Mesenchymal stem cell of Wharton's jelly (primary cell): ENCODE measurements around the genes CD53 and CEPT1.

DNA sequence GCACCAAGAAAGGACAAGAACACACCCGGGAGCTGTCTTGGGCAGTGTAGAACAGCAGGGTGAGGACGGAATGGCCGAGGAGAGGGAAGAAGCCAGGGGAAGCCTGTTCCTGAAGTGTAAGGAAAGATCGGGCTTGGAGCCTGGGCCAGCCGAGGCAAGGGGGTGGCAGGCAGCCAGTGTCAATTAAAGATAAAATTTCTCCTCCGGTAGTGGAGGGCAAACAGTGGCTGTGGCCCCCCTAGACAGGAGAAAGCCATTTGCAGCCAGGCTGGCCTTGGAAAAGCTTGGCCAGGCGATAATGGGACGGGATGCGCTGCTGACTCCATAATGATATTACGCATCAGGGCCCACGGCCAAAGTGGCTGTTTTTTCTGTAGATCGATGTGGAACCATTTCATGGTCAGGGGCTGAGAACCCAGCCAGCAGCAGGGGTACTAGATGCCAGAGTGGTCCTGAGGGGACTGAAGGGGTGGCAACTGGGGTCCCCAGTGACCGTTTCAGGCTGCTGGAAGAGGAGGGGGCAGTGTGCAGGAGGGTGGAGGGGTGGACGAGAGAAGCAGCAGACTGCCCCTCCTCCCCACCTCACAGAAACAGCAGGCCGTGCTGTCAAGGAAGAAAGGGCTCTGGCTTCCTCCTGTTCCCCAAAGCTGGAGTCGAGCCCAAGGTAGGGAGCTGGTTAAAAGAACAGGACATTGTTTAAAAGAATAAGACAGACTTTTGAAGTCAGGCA, 25.1 kb downstream of the KCNC4 start:
- CAGE, long polyA plus RNA, result no peak

DNA sequence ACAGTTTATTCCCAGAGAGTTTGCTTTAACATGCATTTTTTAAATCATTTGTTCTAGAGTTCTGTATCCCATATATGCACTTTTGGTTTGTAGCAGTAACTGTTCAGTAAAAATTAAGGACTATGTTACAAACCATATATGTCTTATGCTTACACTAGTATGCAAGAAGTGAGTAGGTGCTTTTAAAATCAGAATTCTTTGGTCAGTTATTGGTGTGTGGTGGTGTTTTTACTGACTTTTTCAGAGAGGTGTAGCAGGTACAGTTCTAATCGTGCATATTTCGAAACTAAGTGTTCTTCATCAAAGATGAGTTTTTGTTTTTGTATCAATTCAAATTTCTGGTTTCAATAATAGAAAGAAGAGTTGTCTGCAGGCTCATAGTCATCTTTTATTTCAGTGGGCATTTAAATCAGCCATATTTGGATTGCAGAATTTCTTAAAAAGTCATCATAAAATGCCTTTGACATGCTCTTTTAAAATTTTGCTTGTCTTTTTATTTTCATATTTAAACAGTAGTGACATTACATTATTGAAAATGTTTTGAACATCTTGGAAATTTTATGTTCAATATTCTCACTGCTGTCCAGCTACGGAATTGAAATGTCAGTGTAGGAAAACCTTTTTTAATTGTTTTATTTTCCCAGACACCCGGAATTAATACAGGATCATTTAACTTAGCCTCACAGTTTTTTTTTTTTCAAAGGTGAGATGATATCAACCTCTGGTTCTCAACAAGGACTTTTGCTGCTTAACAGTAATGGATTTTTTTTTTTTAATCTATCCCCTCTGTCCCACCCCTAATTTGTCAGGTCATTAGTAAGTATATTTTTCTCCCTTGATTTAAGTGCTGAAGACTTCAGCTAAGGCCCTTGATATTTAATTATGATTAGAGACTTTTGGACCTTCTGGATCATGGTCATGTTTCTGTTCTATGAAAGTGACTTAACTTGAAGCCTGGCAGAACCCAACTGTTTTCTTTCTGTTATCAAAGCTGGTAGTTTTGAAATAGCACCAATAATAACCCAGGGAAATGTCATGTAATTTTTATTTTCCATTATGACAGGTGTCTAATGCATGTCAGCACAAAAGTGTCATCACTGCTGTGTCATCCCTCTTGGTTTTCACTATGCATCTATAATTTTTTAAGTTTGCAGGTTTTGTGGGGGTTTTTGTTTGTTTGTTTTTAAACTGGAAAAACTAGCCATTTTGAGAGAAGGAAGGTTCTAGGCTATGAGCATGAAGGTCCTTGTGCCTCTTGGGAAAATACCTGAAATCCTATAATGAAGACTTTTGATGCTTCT, 4.1 kb downstream of the RBM15 start:
- CAGE, long polyA plus RNA, result no peak

DNA sequence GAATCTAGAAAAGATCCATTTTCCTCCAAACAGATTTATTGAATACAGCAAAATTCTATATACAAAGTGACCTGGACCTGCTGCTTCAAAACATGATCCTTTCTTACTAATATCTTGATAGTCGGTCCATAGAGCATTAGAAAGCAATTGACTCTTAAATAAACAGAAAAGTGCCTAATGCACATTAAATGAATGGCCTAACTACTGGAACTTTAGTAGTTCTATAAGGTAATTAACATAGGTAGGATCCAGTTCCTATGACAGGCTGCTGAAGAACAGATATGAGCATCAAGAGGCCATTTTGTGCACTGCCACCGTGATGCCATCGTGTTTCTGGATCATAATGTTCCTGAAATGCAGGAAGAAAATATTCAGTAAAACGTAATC, 6.3 kb downstream of the LAMTOR5 start:
- CAGE, long polyA plus RNA, result no peak

DNA sequence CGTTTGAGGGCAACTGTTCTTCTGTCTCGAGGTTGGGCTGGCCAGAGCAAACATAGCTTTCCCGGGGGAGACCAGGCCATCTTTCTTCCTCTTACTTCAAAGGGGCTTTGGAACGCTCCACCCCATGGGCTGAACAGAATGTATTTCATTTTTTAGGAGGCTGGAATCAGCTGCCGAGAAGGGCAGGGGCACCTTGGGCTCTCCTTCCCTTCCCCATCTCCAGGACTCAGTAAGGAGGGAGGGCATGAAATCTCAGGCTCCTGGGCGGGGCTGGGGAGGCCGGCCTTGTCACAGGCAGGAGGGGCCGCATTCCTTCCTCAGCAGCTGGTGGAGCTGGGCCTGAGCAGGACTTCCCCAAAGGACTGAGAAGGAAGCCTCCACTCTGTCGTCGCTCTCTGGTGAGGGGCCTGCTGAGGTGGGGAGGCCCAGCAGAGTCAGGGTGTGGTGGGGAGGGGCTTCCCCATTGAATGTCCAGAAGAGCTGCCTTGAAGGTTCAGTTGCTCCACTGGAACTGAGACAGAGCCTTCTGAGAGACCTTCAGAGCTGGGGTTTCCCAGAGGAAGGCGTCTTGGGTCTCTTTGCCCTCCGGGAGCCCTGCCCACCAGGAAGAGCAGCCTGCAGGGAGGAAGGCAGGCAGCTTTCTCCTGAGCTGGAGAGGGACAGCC, 11.0 kb downstream of the KCNA10 start:
- CAGE, long polyA plus RNA, result no peak

DNA sequence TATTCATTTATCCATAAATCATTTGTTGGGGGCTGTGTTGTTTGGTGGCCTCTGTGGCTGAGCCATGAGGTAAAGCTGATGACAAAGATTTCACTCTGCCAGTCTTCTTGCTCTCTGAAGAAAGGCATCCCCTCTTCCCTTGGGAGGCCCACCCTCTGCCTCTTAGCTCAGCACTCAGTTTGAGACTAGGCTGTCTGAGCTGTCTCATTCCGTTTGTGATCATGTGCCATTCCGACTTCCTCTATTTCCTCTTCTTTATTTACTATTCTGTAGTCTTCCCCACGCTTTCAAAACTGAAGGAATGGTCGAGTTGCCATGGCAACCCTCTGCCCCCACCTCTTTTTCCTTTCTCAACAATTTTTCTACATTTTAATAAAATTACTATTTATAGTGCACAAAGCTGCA, 30.9 kb downstream of the KCNA3 start:
- CAGE, long polyA plus RNA, result no peak

- CAGE, long polyA plus RNA, result no peak
Measured at GRCh38 chr1:110668424-110669007, 6.2 kb downstream of the KCNA3 start.

DNA sequence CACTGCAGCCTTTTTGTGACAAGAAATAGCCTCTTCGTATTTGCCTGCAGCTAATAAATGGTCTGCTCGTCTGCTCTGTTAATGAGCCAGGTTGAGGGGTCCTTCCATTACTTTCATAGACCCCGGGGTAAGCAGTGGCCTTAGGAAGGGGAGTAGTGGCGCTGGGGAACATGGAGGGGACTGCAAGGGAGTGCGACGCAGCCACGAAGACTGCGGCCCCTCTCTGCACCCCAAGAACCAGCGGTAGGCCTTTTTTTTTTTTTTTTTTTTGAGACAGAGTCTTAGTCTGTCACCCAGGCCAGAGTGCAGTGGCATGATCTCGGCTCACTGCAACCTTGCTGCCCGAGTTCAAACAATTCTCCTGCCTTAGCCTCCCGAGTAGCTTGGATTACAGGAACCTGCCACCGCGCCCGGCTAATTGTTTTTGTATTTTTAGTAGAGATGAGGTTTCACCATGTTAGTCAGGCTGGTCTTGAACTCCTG, 24.1 kb upstream of the CD53 start:
- CAGE, long polyA plus RNA, result no peak

- CAGE, long polyA plus RNA, result no peak
Measured at GRCh38 chr1:110872235-110873358, at the start of gene CD53. TSS of gene CD53 (plus strand) at chr1:110873148.

GRCh38 chr1:110899380-110899813, 26.4 kb downstream of the CD53 start:
- CAGE, long polyA plus RNA, result no peak

GRCh38 chr1:110905798-110906016, 32.8 kb downstream of the CD53 start:
- CAGE, long polyA plus RNA, result no peak

GRCh38 chr1:111132206-111132796, 7.6 kb downstream of the DRAM2 start:
- CAGE, long polyA plus RNA, result no peak

GRCh38 chr1:111139951-111140939, at the start of gene CEPT1:
TSS of gene CEPT1 (plus strand) at chr1:111140223.
- CAGE, long polyA plus RNA, result start-site peak on the minus strand at chr1:111140058-111140142, 411 and 609 reads in 2 replicates

DNA sequence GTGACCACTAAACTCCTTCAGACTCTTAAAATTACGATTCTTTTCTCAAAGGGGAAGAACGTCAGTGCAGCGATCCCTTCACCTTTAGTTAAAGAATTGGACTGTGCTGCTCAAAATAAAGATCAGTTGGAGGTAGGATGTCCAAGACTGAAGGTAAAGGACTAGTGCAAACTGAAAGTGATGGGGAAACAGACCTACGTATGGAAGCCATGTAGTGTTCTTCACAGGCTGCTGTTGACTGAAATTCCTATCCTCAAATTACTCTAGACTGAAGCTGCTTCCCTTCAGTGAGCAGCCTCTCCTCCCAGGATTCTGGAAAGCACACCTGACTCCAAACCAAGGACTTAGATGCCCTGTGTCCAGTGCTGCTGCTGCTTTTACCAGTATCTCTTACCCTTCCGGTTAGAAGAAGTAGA, 13.8 kb downstream of the DENND2D start:
- CAGE, long polyA plus RNA, result no peak

GRCh38 chr1:111470858-111471630, 2.7 kb upstream of the C1orf162 start:
- CAGE, long polyA plus RNA, result no peak

- CAGE, long polyA plus RNA, result no peak
Measured at GRCh38 chr1:111474094-111474577, 352 bp downstream of the C1orf162 start.

- CAGE, long polyA plus RNA, result no peak
Measured at GRCh38 chr1:111489245-111489550, 14.2 kb downstream of the ADORA3 start.

- CAGE, long polyA plus RNA, result no peak
Measured at GRCh38 chr1:111491108-111491501, 12.3 kb downstream of the ADORA3 start.

DNA sequence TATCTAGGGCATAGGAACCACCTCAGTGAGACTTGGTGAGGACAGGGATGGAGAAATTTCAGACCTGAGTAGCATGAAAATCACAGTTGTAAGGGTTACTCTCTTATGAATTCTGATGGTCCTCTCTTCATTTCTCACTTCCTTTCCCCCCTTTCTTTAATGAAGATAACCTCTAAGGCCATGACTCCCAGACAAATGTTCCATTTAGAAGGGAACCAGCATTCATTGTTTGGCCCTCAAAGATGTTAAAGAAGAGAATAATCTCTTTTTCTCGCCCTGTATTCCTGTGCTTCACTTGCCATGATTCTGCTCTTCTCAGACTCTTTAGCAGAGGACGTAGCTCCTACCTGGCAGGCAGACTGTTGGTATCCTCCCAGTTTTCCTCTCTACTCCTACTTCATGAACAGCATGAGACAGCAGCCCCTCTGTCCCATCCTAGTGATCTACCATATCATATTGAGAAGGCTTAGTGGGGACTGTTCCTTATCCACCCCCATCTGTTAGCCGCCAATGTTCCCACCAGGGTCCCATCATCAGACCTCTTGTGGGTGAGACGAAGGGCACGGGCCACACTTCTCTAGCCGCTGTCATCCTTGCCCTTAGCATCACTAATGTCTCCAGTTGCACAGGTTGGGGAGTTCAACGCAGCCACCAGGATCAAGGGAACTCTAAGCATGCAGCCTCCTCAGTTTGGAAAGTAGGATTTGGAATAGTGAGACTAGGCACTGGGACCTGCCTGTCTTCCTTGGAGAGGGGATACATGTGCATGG, 20.3 kb downstream of the INKA2 start:
- CAGE, long polyA plus RNA, result no peak

DNA sequence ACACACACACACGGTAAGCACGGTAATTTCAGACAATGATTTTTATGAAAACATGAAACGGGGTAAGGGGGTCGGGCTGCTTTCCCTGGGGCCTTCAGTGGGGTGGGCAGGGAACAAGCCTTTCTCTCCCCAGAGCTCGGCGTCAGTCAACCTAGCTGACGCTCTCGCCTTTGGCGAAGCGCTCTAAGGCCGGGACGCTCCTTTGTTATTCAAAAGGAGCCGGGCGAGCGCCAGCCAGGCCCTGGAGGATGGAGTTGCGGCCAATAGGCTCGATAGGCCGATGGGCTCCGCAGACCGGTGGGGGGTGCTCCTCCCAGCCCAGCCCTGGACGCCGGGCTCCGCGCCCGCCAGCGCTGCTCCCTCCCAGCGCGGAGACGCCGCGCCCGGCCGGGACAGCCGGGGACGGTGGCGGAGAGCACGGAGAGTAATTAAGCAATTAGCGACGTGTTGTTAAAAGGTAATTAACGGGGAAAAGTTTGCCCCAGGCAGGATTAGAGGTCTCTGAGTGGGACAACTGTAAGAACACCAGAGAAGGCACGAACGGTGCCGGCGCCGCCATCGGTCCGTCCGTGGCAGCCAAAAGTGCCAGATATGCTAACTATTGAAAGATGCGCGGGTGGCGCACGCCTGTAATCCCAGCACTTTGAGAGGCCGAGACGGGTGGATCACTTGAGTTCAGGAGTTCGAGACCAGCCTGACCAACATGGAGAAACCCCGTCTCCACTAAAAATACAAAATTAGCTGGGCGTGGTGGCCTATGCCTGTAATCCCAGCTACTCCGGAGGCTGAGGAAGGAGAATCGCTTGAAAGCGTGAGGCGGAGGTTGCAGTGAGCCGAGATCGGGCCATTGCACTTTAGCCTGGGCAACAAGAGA, 1.1 kb upstream of the INKA2 start:
- CAGE, long polyA plus RNA, result no peak

DNA sequence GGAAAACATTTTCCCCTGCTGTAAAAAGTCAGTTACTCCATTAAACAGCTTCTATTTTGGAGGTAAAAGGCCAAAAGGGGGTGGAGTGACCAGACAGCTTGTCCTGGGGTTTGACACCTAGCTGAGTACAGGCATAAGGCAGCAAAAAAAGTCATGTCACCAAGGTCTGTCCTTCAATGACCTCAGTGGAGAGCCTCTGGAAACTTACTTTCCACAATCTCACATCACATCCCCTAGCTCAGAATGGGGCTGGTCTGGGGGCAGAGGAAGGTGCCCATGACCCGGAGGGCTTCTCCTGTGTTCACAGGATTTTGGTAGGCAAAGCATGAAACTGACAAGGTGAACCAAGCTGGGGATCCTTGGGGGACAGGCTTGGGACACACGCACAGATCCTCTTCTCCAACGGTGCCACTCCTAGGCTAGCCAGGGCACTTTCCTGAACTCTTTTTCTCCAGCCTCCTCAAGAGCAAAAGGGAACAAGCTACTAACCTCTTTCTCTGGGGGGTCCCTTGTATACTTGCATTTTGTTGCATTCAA, 1.5 kb downstream of the KCND3 start:
- CAGE, long polyA plus RNA, result no peak